Sciatic nerve (tissue), 1 donor: ENCODE results near the genes METTL21C, ARGLU1 and MYO16.

DNA sequence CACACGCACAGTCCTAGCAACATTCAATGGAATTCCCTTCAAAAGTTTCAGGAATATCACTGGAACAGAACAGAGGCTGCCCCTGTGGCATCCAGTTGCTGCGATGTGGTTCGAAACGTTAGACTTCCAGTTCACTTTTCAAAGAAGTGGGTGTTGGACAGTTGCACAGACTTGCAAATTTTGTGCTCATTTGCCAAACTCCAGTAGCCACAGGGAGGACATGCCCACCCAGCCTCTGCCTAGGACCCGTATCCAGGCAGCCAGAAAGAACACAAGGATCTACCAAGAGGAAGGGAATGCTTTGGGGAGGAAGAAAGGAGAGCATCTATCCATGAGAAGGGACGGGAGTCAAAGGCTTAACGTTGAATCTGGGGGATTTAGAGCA is at the start of gene METTL21C:
Gene METTL21C, minus strand, starts transcription at position 120 of the 385 bp plus-strand sequence.
- PRO-cap = no peak

DNA sequence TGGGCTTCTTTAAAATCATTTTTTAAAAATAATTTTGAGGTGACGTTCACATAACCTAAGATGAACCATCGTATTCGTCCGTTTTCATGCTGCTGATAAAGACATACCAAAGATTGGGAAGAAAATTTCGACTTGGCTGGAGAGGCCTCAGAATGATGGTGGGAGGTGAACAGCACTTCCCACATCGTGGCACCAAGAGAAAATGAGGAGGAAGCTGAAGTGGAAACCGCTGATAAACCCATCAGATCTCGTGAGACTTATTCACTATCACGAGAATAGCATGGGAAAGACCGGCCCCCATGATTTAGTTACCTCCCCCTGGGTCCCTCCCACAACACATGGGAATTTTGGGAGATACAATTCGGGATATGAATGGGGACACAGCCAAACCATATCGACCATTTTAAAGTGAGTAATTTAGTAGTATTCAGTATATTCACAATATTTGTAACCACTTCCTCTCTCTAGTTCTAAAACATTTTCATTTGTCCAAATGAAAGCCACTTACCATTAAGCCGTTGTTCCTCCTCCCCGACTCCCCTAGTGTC is 241.1 kb upstream of the DAOA start:
- PRO-cap = no peak

- PRO-cap = no peak
Observed at GRCh38 chr13:106100057-106100640, 435.3 kb downstream of the EFNB2 start.

DNA sequence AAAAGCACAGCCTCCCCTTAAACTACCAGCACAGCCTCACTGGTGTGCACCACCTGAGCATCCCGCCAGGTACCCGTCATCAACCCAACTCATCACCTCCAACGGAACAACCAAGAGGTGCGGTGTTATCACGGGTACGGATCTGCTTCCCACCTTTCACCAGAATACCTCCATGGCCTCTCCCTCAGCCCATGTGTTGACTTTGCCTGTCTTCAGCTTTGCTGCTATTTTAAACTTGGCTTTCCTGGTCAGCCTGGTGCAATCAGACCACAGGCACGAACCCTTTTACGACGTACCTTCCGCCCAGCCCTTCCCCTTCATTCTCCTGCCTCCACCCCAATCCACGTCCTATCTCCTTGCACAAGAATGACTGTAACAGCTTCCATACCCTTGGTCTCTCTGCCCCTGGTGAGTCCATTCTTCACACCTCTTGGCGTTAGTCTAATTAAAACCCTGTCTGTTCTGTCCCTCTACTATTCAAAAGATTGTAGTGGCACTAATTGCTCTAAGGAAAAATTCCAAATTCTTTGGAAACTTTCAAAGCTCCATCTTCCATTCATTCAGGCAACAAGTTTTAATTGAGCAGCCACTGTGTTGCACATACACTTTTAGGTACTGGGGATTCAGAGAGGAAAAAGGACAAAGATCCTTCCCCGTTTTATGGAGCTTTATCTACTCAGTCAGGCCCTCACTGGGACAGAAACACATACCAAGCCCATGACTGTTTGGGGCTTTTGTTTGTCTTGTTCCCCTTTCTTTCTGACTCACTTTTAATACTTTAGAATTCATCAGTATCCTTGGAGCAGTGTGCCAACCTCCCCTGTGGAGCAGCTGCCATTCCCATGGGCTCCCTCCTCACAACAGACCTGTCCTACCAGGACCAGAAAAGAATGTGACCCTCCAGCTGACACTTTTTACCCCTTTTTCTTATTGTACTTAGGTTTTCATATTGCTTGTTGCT is 431.5 kb downstream of the EFNB2 start:
- PRO-cap = no peak

- PRO-cap = no peak
Observed at GRCh38 chr13:106156414-106157081, 378.9 kb downstream of the EFNB2 start.

- PRO-cap = no peak
Observed at GRCh38 chr13:106184848-106185347, 350.6 kb downstream of the EFNB2 start.

DNA sequence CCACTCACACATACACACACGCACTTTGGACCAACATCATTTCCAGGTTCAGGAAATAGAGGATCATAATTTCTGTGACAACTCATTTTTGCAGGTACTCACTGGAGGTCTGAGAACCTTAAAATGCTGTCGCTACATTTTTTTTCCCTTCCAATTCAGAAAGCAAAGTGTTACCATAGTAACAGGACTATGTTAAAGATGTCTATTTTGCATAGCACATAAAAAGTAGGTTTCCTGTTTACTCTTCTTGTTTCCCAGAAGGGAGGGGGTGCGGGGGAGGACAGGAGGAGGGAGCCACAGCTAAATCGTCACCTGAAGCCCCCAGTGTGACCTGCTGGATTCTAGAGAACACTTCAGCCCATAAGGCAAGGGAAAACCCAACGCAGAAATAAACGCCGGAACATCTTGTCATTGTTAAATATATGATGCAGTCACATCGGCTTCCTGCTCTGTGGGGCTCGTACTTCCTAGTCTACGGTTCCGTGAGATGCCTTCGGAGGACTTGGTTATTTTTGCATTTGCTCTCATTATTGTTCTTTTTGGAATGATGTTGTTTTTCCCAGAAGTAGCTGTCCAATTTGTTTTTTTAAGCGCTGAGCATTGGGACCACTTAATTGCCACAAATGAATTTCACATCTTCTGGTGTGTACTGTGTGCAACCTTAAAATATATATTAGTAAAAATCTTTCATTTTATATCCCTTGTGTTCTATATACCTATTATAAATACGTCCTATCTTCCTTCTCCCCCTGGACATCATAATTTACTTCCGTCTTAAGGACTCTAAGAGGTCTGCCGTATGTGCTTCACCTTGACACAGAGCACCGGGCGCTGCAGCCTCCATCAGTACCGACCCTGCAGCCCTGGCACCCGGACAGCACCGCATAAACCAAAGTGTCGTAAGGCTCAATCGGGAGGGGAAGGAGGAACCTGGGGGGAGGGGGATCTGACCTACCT is 44.4 kb downstream of the EFNB2 start:
- PRO-cap = no peak

DNA sequence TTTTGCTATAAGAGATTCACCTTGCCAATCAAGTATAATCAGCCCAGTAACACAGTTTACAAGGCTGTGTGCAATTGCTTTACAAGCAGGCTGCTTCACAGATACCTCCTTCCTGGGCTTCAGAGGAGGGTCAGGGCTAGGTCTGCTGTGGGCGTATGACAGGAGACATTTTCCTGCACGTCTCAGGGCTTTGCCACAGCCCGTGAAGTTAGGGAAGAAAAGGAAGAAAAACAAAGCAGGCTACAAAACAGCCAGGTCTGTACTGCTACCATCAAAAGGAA is 12.6 kb downstream of the EFNB2 start:
- PRO-cap = no peak

GRCh38 chr13:106561631-106562349 is 6.1 kb downstream of the ARGLU1 start:
- PRO-cap = no peak

DNA sequence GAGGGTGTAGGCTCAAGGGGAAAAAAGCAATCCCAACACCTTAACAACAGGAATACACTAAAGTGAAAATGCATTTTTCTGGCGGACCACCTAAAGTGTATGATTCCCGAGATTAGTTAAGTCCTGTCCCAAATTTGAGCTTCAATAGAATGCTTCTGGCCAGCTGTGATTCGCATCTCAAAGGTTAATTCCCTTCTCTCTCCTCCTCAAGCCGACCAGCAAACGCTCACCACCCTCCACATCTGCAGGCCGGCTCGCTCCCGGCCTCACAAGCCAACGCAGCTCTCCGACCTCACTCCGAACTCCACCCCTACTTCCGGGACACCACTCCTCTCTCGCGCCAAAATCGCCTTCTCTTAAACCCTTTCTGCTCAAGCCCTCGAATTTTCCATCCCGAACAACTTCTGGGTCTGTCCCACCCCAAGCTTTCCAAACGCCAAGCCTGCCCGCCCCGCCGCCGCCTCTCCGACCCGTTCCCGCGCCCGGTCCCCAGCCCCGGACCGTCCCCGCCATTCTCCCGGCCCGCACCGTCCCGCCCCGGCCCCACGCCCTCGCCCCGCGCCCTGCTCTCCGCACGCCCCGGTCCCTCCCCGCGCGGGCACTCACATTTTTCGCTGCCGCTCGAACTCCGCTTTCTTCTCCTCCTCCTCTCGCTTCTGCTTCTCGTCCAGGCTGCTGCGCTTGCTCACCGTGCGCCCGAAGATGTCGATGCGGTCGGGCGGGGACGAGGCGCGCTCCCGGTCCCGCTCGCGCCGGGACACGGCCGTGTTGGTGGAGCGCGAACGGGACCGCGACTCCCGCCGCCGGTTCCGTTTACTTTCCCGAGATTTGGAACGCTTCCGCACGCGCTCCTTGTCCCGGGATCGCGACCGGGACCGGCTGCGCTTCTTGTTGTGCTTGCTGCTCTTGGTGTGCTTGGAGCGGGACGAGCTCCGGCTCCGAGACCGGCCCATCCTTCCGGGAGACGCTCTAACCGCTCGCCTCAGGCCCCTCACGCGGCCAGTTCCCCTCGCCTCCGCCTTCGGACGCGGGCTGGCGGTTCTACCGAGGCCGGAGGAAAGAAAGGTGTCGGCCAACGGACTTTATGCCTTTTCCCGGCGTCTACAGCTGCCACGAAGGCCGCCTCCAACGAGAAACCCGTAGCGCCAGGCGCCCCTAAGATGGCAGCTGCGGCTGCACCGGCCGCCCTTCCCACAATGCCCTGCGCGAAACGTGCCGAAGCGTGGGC is at the start of gene ARGLU1:
Gene ARGLU1, minus strand, starts transcription at position 1,171 of the 1,228 bp plus-strand sequence.
- PRO-cap = bidirectional peak, plus-strand start at position 295 of the sequence, minus-strand start at position 244 of the sequence; bidirectional peak, plus-strand start at position 762 of the sequence, minus-strand start at position 658 of the sequence; unidirectional peak, minus-strand start at position 927 of the sequence; bidirectional peak, plus-strand start outside the sequence, minus-strand start at position 1,198 of the sequence

DNA sequence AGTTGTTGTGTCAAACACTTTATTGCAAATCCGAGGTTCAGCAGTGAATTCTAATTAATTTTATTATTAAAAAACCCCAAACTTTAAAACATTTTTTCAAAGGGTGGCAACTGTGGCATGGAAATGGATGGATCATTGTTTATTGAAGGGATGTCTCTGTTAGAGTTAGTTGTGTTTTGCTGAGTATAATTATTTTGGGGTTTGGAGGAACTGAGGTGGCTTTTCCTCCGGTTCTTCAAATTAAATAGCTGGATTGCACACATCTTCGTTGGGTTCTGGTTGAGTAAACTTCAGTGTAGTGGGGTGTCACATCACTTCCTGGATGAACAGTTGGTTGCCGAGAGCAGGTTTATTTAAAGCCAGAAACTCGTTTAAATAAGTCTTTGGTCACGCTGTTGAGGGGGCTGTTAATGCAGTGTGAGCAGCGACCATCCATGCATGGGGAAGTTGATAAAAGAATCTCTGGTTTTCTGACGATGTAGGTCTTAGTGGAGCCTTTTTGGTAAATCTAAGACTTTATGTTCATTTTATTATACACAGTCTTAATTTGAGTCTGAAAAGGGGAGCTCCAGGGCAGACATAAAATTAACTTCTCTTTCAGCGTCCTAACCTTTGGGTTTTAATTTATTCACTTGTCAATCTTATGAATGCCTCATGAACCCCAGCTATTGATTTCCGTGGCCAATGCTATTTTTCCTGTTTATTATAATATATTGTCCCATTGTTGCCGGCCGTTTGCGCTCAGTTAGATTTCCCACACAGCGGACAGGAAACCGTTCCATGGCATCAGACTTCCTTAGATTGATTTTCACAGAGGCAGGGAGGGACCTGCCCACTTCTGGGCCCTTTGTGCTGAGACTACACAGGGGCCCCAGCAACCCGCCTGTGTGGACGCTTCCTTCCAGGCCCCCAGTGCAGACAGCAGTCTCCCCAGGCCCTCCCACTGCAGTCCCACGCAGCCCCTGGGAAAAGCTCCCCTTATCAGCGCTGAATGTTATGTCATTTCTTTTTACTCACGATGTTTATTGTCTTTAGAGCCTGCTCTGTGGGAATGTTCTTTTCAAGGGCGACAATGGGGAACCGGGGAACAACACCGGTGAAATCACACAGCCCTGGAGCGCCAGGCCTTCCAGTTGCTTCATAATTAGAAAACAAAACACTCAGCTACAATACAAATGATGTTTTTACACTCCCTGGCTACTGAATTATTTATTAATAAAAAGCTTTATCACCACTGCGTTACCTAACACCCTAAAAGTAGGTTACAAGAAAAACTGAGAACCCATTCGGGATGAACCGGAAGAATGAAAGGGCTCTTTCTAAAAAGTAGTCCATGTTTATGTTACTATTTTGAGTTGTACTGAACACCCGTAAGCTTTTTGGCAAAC is 351.5 kb upstream of the ARGLU1 start:
- PRO-cap = no peak

GRCh38 chr13:108402918-108403403 is 133.4 kb downstream of the TNFSF13B start:
- PRO-cap = no peak

- PRO-cap = no peak
Observed at GRCh38 chr13:108629278-108629821, at the start of gene MYO16. TSS of gene MYO16 (plus strand) at chr13:108629611.

GRCh38 chr13:108981331-108981807 is 352.0 kb downstream of the MYO16 start:
- PRO-cap = no peak

- PRO-cap = no peak
Observed at GRCh38 chr13:109318470-109318749, 468.0 kb downstream of the IRS2 start.

DNA sequence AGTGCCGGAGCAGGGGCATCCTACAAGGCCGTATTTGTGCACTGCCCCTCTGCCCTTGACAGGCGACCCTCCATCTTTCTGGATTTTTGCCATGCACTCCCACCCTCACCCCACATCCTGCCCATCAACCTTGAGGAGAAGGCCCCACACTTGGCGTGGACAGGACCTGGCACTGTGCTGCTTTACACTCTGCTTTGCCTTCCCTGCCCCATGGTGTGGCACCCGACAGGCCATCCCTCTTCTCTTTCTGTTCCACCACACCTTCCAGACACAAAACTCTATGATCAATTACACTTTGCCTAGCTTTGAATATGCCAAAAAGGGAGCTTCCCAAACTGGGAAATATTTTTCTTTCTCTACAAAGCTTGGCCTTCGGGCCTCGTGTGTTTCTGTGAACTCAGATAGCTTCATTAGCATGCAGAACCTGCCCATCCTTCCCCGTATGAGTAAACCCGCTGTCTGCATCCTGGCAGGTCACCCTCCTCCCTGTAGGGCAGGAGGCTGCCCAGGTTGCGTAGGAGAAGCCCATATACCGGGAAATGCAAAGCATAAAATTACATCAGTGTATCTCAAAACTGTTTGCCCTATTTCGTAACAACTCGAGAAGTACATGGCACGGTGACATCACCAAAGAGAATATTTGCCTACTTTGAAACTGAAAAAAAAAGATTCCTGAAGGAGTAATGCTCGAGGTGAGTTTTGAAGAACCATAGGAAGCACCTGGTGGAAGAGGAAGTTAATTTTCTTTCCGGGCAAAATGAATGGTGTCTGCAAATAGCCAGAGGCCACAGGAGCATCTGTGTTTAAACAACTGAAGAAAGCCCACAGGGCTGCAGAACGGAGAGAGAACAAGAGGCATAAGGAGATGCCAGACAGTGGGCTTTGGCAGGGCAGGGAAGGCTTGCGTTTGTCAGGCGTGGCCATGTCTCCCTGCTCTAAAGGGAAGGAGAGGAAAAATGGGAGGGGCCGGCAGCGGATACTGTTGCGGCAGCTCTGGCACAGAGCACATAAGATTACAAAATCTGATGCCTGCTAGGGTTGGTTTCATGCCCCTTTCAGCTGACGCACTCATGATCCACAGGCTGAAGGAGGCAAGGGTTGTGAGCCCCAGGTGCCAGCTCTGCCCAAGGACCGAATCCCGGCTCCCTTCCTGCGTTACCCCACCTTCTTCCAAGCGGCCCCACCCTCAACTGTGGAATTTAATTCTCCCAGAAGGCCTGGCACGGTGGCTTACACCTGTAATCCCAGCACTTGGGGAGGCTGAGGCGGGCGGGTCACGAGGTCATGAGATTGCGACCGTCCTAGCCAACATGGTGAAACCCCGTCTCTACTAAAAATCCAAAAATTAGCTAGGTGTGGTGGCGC is 81.5 kb downstream of the IRS2 start:
- PRO-cap = bidirectional peak, plus-strand start at position 1,071 of the sequence, minus-strand start at position 932 of the sequence

GRCh38 chr13:109770536-109770949 is 15.8 kb downstream of the IRS2 start:
- PRO-cap = no peak

GRCh38 chr13:109778035-109778749 is 8.2 kb downstream of the IRS2 start:
- PRO-cap = no peak

DNA sequence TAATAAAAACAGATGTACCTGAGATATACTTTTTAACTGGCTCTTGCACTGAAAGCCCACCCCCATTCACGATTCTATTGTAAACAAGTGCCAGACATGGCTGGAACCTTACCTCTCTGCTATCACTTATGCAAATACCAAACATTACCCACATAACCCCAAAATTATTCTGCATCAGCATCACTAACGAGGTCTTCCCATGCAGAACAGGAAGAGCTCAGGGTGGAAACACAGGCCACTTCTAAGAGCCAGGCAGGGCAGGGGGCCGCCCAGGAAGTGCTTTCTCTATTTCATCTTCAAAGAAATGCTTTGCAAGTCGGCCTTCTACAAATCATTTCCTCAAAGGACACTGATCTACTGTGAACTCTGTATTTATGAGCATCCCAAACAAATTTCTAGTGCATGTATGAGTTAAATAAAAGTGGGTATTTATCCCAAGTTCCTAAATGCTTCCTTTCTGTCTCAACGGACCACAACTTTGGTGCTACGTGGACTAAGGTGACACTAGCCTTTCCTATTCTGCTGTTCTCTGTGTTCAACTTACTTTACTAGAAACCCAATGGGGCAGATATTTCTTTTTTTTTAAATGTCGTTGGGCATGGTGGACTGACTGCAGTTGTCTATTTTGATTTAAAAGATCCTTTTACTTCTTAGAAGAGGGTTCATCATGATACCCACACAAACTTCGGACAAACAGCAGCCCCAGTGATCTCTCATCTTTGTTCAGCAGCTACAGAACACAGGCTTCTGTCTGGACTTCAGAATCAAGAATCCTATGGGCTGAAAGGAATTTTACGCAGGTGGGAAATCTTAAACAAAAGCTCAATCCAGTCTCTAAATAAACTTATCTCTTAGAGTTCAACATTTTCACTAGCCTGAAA is 7.1 kb downstream of the IRS2 start:
- PRO-cap = no peak

- PRO-cap = no peak
Observed at GRCh38 chr13:109816170-109816457, 29.7 kb upstream of the IRS2 start.